Measurements from ENCODE around the genes GABRR1 and MMS22L.

DNA sequence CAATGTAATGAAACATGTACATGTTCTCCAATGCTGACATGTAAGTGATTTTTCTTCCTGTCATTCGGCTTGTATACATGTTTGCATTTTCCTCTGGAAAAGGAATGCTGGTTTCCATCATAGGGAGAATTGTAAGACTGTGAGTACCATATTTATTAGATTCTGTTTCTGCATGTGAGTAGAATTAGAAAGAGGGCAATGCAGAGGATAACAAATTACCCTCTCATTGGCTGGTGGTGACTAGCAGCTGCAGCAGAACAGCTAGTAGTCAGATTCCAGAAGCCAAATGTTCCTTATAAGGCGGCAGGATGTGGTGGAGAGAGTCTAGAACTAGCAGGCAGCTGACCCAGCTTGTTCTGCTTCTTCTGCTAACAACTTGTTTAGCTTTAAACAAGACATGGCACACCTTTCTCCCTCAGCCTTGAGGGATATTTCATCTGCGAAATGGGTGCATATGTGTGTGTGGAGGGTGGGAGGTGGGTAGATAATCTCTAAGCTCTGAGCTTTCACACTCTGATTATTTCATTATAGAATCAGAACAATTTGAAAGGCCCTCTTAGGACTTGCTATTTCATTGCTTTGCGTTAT lies 132.7 kb upstream of the SPACA1 start:
- PRO-cap: bidirectional peak, plus-strand start at position 296 of the sequence, minus-strand start at position 287 of the sequence

DNA sequence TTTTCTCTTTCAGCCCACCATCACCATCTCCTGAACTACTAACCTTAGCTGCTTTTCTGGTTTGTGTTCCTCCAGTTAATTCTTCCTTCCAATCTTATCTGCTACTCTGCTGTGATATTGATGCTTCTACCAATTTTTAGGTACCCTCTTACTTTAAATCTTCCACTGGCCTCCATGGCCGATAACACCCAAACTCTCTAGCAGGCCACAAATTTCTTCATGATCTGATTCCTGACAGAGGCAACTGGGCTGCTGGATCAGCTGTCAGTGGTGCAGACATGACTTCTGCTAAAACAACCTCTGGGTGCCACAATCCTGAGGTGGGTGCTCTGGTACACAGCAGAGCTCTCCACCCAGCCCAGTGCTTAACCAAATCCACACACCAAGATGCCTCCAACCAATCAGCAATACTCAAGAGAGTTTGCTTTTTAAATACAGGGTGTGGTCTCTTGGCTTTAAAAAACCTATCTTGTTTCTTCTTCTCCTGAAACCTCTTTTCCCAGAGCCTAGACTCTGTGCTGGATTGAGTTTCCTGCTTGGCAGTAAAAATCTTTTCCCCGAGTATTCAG lies 126.7 kb upstream of the SPACA1 start:
- PRO-cap: bidirectional peak, plus-strand start at position 307 of the sequence, minus-strand start at position 389 of the sequence; bidirectional peak, plus-strand start at position 476 of the sequence, minus-strand start at position 403 of the sequence

GRCh38 chr6:88177797-88178140 lies 11.6 kb upstream of the CNR1 start:
- PRO-cap: bidirectional peak, plus-strand start at chr6:88178297, minus-strand start at chr6:88177972

GRCh38 chr6:89217161-89217710 lies at the start of gene GABRR1:
GABRR1 (minus strand) TSS chr6:89217358.
- PRO-cap: no peak

DNA sequence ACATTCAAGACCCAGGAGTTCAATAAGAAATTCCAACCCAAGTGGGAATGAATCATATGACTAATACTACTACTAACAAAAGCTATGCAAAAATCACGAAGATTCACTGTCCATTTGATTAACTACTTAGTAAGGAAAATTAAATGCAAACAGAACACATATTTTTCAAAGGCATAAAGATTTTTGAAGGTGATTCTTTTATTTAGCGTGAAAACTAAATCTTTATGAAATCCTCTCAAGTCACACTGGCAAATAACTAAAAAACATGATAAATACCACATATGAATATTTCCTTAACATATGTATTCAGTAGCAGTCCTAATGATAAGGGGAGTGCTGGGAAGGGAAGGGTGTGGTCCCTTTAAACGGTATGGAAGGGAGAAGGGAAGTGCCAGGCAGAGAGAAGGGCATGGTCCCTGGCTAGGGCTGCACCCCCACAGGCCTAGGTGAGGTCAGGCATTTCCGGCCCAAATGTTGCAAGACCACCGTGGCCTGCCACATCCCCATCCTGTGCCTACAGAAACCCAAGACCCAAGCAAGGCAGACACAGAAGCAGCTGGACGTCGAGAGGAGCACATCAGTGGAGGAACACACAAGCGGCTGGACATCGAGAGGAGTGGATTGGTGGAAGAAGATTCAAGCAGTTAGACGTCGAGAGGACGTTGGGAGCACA lies 6.1 kb downstream of the RRAGD start:
- PRO-cap: no peak

DNA sequence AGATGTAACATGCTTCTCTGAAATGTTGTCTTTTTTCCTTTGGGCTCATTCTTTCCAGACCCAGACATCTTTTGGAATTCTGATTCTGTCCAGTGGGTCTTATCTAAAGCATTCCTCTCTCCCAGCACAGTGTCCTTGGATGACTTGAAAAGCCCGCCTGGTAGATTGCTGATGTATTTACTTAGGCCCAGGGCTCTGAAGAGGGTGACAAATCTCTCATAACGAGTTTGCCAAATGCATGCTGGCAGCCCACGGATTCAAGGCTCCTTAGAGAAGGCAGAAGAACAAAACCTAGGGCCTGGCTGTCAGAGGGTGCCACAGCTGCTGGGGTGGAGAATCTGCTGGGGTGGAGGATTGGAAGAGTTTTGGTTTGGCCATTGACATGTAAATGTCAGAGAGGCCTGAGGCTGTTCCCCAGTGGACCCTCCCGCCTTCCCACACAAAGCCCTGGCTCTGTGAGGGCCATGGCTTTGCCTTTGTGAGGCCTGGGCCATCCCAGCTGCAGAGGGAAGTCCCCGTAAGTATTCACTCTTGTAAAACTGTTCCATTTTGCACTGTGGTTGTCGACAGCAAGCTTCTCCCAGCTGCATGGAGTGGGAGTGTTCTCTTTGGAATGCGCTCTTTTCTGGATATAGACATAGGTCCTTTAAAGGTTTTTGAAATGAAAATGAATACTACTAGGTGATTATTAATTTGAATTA lies 50.2 kb downstream of the ANKRD6 start:
- PRO-cap: no peak

GRCh38 chr6:89780938-89781658 lies 38.5 kb downstream of the MDN1 start:
- PRO-cap: no peak

DNA sequence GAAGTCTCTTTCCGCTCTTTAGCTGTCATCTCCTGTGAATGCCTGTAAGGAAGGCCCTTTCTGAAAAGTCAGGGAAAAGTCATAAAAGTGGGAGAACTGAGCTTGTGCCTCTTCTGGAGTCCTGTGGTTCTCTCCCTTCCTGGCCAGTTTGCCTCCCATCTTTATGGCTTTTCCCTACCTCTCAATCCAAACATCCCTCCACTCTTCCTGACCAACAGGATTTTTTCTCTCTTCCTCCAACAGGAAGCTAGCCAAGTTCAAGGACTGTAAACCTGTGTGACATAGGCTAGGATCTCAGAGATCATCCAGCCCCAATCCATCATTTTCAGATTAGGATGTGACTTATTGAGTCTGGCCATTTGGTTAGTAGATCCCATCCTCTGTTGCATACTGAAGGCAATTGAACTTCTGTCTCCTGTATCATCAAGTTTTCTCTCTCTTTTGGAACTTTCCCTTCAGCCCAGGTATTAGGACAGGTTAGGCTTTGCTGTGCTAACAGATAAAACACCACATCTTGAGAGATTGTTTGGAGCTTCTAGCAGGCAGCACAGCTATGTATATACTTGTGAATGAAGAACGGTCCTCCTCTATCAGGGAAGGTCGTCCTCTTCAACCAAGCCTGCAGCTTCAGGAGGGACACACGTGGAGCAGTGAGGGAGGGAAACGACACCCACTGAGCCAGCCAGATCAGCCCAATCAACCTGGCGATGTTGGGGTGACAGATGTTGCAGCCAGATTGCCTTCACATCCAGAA lies 106.7 kb downstream of the GJA10 start:
- PRO-cap: no peak

DNA sequence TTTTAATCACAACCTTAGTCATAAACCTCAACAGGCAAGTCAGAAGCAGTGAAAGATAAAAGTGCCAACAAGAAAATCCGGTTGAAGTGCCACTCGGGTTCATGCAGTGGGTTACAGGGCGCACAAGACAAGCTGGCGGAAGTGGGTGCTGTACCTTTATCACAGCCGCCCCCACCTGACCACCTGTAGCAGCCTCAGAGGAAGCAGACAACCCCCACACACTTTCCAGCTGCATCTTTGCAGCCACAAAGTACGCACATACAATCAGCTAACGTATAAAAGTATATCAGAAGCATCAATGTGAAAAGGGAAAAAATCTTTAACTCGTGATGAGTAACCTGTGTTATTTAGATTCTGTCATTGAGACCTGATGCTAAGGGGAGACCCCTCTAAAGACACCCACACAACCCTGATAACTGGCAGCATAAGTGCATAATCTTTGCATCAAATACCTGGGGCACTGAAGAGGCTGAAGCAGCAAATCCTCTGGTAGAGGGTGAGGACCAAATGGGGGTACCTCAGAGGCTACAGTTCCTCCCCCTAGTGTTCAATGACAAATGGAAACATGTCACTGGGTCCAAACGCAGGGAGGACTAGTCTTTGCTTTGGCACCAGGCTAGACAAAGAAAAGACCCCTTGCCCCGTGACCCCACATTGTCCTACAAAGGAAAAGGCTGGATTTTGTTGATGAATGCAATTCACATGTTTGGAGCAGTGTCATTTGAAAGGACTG lies 22.1 kb downstream of the BACH2 start:
- PRO-cap: bidirectional peak, plus-strand start at position 442 of the sequence, minus-strand start at position 418 of the sequence

DNA sequence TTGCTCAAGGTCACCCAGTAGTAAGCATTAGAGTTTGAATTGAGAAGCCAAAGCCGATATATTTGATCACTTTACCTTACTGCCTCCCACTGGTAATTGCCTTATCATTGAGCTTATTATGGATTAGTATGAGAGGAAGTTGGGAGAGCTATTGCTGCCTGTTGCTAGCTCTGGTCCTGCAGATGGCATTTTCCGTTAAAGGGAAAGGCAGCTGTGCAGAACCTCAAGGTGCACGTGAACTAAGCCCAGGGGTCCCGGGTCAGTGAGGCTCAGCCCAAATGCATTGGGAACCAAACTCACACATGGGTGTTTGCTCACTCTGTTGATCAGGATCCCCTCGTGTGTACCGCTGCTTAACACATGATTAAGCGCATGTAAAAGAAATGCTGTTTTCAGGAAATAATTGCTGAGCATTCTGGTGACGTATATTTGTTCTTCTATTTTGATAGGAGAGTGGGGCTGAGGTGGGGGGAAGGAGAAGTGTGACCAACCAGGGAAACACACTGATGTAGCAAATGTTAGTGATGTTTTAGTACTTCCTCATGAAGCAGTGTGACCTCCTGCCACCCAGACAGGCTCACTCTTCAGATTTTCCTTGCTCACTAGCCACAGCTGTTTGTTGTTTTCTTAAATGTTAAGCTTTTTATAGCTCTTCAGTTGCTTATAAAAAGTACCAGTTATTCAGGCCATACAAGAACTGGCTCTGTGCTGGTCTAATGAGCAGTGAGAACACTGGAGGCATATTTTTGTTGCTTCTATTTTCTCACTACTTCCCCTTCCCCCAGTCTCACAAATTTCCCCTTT lies 79.0 kb upstream of the BACH2 start:
- PRO-cap: bidirectional peak, plus-strand start at position 317 of the sequence, minus-strand start at position 376 of the sequence; unidirectional peak, minus-strand start at position 618 of the sequence

GRCh38 chr6:90413620-90414419 lies 117.2 kb upstream of the BACH2 start:
- PRO-cap: unidirectional peak, plus-strand start at chr6:90414116

DNA sequence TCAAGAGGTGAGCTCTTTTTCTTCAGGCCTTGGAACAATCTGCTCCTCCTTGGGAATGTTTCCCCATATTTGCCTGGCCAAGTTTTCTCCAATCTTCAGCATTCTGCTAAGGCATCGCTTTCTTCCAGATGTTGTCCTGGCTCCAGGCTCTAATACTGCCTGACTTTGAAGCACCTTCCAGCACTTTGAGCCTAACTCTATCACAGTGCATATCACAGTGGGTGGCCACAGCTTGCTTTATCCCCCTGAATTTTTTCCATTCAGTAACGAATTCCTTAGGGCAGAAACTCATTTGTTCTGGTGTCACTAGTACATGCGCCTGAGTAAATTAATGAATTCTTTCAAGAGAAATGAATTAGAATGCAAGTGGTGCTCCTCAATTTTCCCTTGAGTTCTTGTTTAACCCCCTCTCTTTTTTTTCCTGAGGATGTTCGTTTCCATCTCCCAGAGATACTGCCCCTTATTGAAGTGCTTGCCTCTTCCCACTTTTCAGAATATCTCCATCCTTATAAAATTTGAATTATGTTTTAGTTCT lies 92.4 kb downstream of the MAP3K7 start:
- PRO-cap: no peak

- PRO-cap: no peak
Observed at GRCh38 chr6:90836470-90836790, 249.6 kb upstream of the MAP3K7 start.

- PRO-cap: no peak
Observed at GRCh38 chr6:92547447-92547755, 872.0 kb downstream of the EPHA7 start.

GRCh38 chr6:92745814-92746215 lies 673.5 kb downstream of the EPHA7 start:
- PRO-cap: no peak

DNA sequence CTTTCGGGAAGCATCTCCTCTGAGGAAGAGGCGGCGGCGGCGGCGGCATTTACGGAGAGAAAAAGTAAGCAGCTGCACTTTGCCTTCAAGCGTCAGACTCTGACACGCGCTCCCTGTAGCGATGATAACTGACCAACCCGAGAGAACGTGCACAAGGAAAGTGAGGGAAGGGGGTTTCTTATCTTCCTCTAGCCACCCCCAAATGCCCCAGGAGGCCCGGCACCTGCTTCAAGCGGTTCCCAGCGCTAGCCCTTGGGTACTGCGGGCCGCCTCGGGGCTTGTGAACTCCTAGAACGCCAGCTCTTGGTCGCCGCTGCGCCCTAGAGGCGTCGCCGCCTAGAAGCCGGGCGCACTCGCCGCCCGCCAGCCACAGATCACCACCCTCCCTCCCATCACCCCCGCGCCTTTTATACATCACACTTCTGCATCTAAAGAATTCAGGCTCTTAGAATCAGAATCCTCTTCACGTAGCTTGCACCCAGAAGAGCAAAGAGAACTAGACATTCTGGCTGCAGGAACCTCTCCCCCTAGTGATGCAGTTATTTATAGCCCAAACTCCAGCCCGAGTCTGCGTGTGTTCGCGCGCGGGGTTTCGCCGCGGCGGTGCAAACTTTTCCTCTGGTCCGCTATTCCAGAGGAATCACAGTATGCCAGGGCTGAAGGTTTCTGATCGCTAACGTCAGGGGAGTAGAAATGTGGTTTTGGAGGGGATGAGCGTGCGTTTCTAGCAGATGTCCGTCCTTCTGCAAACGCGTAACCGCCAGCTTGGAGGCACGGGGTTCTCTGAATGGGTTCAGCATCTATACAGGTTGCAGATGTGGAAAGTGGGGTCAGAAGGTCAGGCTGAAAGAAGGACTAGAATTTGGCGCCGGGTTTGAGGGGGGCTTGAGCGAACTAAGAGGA lies 2.1 kb downstream of the EPHA7 start:
- PRO-cap: no peak

- PRO-cap: no peak
Observed at GRCh38 chr6:95576316-95576638, 1.1 kb upstream of the MANEA start.

GRCh38 chr6:96521949-96523108 lies 723 bp downstream of the UFL1 start:
- PRO-cap: bidirectional peak, plus-strand start at chr6:96522306, minus-strand start at chr6:96522284

GRCh38 chr6:97282777-97283844 lies at the start of gene MMS22L:
MMS22L (minus strand) TSS chr6:97283216.
- PRO-cap: bidirectional peak, plus-strand start at chr6:97283477, minus-strand start at chr6:97283158

DNA sequence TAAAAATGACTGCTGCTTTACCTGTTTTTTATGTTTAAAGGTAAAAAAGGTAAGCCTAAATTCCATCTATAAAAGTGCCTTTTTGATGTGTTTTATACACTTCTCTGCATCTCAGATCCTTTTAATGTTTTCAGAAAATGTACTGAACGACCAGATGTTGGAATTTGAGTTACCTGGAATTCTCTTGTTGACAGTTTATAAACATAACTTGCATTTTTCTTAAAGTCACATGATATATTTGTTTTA lies 124.2 kb upstream of the MMS22L start:
- PRO-cap: no peak

Measured in SUDHL5 (cell line).